H7 (cell line): ENCODE measurements around the genes SYCE3 and ARSA.

- RAMPAGE, long total RNA: no peak
These were observed 766 bp downstream of the LMF2 start for GRCh38 chr22:50506587-50507285.

DNA sequence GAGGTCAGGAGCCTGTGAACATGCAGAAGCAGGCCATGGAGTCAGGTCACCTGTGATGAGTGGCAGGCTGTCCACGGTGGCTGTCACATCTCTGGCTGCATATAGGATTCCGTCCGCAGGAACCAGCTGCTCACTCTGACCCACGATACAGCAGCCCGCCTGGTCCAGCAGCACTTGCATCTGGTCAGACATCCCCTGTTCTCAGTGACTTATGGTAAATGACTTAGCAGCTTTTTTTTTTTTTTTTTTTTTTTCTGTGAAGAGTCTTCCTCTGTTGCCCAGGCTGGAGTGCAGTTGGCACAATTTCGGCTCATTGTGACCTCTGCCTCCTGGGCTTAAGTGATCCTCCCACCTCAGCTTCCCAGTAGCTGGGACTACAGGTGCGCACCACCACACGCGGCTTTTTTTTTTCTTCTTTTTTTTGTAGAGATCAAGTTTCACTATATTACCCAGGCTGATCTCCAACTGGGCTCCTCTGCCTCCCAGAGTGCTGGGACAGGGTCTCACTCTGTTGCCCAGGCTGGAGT lies 2.2 kb upstream of the SCO2 start:
- RAMPAGE, long total RNA: no peak

GRCh38 chr22:50542043-50543003 lies 3.4 kb upstream of the KLHDC7B start:
- RAMPAGE, long total RNA: no peak

- RAMPAGE, long total RNA: no peak
These were observed at the start of gene SYCE3 for GRCh38 chr22:50562803-50563836. Gene SYCE3 (minus strand): TSS chr22:50562919.

DNA sequence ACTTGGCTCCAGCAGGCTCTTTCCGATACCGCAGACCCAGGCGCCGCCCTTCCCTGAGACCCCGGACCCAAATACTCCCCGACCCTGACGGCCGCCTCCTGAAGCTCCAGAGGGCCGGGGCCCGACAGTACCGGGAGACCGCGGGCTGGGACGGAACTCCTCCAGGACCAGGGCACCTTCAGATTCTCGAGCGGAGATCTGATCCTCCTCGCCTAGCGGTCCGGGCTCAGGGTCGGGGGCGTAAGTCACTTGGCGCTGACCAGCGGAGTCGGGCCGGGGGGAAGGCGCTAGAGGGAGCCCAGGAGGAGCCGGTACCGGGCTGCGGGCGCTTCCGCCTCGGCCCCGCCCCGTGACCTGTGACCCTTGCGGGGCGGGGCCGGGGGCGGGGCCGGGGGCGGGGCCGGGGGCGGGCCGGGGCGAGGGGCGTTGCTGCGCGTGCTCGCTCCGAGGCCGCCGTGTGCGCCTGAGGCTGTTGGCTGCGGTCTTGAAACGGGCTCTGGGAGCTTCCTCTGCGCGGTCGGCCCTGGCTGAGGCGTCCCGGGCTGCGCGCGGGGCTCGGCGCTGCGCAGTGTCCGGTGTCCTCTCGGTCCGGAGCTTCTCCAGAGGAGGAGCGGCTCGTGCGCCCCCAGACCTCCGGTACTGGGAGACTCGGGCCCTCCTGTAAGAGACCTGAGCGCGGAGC lies at the start of gene ARSA:
Gene ARSA, minus strand, starts transcription at position 338 of the 682 bp plus-strand sequence.
- RAMPAGE, long total RNA: no peak

GRCh38 chr22:50725497-50726253 lies 12.3 kb upstream of the ACR start:
- RAMPAGE, long total RNA: no peak